Measurements from ENCODE around the genes EXOSC1 and GOT1.

DNA sequence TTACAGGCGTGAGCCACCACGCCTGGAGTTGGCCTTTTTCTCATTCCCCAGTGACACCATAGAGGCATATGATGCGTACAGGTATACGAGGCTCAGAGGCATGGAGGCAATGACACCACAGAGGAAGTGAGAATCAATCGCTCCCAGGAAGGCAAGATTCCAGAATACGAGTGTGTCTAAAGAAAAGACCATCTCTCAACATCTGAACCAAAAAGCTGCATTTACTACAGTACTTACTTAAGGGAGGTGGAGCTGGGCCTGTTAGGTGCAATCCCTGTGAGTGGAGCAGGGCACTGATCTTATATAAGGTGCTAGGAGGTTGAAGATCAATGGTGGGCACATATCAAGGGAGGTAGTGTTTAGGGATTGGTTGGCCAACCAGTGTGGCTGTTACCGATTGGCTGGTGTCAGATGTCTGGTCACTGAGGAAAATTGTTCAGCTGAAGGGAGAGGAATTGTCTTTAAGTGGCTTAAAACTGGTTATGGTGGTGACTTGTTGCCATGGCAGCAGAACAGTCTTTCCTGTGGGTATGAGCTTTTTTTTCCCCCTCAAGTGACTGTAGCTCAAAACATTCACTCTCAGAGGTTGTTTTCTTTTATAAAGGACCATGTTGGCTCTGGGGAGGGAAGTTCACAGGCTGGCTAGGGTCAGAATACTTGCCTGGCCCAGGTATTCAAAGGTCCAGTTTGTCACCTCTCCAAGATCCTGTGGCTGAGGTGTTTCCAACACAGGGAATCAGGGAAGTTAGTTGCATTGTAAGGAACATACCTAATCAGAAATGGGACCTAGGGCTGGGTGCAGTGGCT lies 12.1 kb upstream of the PGAM1 start:
- RRBS, result no CpG with 5 or more reads among the region's 7 CpGs

DNA sequence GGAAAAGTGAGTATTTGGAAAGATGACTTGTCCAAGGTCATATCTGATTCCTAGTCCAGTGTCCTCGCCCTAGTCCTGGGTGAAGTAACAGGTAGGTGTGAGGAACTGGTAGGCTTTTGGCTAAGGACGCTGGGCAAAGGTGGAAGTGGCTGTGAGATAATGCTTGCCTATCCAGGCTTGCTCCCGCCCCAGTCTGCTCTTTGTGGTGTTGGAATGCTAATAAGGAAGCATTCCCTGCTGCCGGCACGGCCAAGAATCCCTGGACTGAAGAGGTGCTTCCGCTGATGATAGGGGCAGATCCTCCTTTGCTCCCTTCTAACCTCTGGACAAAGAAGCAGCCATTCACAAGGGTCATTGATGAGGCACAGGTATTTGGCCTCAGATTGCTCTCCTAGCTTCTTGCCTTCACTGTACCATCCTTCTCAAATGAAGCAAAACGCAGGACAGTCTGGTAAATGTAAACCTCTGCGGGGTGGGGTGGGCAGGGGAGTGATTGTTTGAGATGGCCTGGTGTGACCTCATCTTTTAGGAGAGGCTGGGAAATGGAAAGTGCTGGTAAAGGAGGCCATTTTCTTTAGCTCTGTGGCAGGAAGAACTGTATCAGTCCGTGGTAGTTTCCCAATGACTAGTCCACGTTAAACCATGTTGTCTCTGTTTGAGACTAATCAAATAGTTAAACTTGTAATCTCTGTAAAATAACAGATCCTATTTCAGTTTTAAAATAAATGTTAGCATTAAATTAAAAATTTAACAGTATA lies 1.7 kb downstream of the PGAM1 start:
- RRBS, result no CpG with 5 or more reads among the region's 10 CpGs

DNA sequence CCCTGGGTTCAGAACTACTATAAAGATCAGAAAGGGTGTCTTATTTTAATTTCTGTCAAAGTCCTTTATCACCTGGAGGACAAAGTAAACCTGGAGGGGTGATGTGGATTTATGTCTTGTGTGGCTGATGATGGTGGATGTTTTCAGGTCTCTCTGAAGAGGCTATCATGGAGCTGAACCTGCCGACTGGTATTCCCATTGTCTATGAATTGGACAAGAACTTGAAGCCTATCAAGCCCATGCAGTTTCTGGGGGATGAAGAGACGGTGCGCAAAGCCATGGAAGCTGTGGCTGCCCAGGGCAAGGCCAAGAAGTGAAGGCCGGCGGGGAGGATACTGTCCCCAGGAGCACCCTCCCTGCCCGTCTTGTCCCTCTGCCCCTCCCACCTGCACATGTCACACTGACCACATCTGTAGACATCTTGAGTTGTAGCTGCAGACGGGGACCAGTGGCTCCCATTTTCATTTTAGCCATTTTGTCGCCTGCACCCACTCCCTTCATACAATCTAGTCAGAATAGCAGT lies 6.3 kb downstream of the PGAM1 start:
- RRBS, result no CpG with 5 or more reads among the region's 8 CpGs

GRCh38 chr10:97445229-97446302 lies at the start of gene EXOSC1:
Gene EXOSC1 (minus strand): TSS chr10:97446006.
- RRBS, result under 1% methylated on average over 22 of the region's 63 CpGs

- RRBS, result no CpG with 5 or more reads among the region's 3 CpGs
Measured at GRCh38 chr10:97450600-97451034, 4.6 kb downstream of the ZDHHC16 start.

DNA sequence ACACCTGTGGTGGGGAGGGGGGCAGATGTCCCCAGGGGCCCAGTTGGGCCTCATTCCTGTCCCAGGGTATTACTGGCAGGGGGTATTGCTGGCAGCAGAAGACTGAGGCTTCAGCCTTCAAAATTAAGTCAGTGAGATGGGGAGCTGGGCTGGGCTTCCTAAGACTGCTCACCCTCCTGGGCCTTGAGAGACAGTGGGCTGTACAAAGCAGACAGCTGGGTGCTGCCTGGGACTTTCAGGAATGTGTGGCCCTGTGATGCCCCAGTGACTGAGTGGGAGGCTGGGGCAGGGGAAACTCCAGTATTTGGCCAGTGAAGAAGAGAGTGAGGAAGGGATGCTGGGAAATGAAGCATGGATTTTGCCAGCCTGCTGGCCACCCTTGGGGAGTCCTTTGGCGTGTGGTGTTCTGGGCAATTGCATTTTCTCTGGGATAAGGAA lies 396 bp downstream of the ANKRD2 start:
- RRBS, result no CpG with 5 or more reads among the region's 1 CpG

GRCh38 chr10:97574338-97574640 lies 1.7 kb downstream of the ANKRD2 start:
- RRBS, result no CpG with 5 or more reads among the region's 1 CpG

GRCh38 chr10:97601778-97602439 lies 12.4 kb downstream of the C10orf62 start:
- RRBS, result no CpG with 5 or more reads among the region's 18 CpGs

DNA sequence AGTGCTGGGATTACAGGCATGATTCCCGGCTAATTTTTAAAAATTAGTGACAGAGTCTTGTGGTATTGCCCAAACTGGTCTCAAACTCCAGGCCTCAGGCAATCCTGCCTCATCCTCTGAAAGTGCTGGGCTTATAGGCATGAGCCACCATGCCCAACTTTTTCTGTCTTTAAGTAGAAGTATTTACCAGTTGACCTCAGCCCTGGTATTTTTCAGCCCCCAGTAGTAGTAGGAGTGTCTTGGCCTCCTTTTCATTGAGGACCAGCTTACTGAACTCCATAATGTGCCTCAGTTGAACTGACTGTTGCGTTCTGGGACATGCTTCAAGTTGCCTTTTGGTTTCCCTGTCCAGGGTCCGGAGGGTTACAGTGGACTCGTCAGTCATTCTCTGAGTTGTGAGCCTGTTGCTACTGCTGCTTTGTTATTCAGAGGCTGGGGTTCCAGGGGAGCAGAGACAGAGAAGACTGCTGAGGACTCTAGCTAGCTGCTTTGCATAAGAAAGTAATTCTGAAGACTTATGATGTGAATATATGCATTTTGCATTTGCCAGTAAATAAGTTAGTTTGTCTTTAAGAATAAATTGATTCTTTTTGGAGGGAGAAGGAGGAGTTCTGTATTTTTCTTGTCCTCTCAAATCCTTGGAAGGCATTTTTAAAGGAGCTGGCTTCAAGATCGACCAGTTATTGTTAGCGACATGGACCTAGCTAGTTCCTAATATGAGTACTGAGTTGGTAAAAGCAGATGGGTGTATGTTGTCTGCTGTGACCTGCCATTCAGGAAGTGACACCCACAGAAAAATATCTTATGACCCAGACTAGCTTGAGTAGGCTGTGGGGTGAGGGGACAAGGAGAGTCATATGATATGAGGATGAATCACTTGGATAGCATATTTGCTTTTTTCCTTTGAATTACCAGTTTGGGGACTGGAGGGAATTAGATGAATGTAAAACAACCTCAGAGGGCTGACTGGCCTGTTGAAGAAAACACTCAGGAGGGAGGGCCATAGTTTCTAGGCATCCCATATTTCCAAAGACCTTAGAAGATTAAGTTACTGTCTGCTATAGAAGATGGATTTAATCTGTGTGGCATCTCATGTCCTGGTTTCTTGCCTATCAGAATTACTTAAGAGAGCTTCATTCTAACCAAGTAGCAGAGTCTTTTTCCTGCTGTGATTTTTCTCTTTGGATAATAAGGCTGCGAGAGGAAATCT lies 8.3 kb downstream of the PI4K2A start:
- RRBS, result no CpG with 5 or more reads among the region's 7 CpGs

DNA sequence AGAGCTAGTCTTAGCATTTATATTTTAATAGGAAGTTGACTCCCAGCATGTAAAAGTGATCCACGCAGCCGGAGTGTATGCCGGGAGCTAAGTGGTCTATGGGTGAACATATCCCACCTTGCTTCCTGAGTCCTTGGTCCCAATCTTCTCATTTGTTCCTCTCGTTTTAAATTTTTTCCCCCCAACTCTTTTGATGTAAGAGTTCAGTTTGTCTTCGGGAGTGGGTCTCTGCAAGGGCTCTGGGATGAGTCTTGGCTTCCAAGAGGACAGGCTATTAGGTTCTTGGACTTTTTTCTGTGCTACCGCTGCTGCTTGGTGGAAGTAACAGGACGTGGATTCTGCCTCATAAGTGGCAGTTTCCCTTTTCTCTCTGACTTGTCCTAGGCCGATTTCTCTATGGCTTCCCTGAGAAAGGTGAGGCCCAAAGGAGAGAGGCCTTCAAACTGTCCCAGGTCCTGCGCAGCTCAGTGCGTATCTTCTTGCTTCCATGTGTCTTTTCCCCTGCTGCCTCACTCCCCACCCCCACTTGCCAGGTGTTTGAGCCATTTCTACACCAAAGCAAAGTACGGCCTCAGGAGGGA lies 12.5 kb downstream of the AVPI1 start:
- RRBS, result no CpG with 5 or more reads among the region's 11 CpGs

DNA sequence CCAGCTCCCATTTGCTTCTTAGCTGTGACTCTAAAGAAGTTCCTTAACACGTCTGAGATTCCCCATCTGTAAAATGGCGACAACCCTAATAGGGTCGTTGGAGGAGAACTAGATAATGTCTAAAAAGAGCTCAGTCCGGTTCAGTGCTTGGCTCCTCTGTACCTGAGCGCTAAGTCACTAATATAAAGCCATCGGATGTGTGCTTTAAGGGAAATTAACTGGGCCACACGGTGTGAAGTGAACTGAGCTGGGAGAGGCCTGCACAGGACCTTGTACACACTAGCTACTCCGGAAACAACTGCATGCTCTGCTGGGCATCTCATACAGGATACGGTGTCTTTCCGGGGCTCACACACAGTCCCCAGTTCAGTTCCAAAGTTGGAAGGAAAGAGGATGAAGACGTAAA lies 456 bp upstream of the ZFYVE27 start:
- RRBS, result no CpG with 5 or more reads among the region's 11 CpGs

GRCh38 chr10:98269416-98270023 lies 1.5 kb upstream of the LOXL4 start:
- RRBS, result no CpG with 5 or more reads among the region's 12 CpGs

DNA sequence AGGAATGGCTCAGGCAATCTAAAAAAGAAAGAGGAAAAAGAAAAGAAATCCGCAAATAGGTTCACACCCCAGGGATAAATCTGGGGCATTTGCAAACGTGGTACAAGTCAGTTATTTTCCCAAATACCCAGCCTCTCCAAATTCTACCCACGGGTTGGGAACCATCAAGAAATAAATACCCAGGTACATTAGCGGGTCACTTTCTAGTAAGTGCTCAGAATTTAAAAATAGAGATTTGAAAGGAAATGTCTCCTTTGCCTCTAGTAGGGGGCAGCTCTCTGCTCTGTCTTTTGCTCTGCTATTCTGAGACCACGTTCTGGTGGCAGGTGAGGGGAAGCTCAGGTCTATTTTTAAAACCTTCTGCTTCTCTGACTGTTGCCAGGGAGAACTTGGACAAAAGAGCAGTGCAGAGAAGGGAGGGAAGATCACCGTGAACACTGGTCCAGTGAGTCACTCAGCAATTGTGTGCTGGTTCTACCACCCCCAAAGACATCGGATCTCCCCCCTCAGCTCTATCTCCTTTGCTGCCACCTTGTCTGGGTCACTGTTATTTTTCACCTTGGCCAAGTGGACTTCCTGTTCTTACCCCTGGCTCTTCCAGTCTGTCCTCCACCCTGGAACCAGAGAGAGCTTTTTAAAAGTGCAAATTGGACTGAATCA lies 72.3 kb upstream of the LOXL4 start:
- RRBS, result no CpG with 5 or more reads among the region's 7 CpGs

GRCh38 chr10:98419525-98420367 lies 4.8 kb upstream of the PYROXD2 start:
- RRBS, result no CpG with 5 or more reads among the region's 18 CpGs

DNA sequence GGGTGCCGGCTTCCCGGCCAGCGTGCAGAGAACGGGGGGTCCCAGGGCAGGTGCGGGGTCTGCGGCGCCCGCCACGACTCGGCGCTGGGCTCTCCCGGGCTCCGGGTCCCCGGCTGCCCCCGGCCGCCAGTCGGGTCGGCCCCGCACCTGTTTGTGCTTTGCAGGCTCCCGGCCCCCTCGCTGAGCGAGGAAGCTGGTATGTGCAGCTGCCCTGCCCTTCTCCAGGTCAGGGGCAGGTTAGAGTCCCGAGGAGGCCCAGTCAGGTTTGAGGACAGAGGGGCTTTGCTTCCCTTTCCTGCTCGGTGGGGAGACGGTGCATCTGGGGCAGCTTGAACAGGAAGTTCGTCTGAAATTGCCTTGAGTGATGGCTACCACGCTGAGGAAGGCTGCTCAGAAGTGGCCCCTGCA lies 21.2 kb upstream of the HPS1 start:
- RRBS, result 1% methylated on average over 16 of the region's 27 CpGs

DNA sequence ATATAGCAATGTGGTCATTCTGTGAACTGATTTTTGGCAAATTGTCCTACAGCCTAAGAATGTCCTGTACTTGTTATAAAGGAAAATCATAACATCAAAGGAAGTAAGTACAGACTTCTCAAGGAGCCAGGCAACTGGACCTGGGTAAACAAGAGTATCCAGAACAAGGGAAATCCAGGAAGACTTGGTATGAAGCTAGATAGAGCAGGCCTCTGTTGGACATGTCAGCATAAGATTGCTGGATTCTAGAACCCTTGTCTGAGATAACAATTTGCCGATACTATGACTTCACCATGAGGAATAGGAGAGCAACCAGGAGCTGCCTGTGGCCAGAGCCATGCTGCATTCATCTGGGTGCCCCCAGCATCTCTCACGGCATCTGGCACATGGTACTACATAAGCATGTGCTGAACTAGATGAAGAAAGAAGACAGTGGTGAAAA lies 19.7 kb downstream of the GOT1 start:
- RRBS, result no CpG with 5 or more reads among the region's 2 CpGs

- RRBS, result 3% methylated on average over 4 of the region's 41 CpGs
Measured at GRCh38 chr10:99430019-99430777, at the start of gene GOT1. Gene GOT1 (minus strand): TSS chr10:99430624.

GRCh38 chr10:99619284-99619726 lies 934 bp downstream of the SLC25A28 start:
- RRBS, result no CpG with 5 or more reads among the region's 6 CpGs

DNA sequence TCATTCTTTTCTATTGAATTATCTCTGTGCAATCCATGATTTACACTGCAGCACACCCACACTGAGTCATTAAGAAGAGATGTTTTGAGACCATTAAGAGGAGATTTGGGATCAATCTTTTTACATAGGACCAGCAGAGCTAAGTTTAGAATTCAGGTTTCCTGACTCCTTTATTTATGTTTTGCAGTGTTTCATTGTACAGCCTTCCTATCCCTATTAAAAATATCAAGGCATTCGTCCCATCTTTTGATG lies 6.5 kb upstream of the ABCC2 start:
- RRBS, result no CpG with 5 or more reads among the region's 1 CpG

- RRBS, result no CpG with 5 or more reads among the region's 18 CpGs
Measured at GRCh38 chr10:99913379-99914399, 96.1 kb downstream of the DNMBP start.

Data from GM12891 (cell line).